Colonic mucosa (tissue), 1 donor: Measurements from ENCODE around the genes MESP1, AP3S2, NGRN and ZNF774.

GRCh38 chr15:89468887-89469758 lies 27.3 kb downstream of the RHCG start:
- PRO-cap = no peak

- PRO-cap = no peak
Observed at GRCh38 chr15:89594160-89594665, 18.9 kb downstream of the TICRR start.

- PRO-cap = no peak
Observed at GRCh38 chr15:89686269-89687150, 4.0 kb downstream of the PEX11A start.

DNA sequence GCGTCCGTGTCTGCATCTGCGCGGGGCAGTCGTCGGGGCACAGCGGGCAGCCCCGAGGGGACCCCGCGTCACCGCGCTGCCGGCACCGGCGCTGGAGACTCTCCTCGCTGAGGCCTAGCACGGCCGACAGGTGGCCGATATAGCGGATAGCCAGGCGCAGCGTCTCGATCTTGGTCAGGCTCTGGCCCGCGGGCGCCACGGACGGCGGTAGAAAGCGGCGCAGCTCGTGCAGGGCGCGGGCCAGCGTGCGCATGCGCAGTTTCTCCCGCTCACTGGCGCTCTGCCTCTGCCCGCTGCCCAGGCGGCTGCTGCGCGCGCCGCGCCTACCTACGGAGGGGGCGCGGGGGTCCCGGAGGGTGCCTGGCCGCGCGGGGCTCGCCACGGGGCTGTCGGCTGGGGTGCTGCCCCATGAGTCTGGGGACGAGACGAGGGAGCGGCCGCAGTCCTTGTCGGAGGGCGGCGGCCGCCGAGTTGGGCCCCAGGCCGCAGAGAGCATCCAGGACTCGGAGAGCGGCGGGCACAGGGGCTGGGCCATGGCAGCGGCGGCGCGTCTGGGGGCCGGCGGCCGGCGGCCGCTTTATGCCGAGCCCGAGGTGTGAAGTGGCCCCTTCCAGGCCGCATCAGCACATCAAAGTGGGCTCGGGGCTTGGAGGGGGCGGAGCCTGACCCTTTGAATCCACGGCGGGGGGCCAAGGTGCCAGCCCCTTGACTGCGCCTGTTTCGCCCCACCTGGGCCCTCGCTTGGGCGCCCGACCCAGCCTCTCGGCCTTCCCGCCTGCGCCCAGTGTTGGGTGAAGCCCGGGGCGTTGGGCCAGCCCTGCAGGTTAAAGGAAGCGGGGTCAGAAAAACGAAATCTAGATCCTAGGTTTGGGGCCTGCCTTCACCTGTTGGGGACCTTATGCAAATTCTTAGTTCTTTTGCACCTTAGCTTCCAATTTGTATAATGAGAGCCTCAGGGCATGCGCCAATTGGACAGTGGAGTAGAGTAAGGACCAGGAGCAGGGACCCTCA lies at the start of gene MESP1:
TSS of gene MESP1 (minus strand) at position 553 of the 1,011 bp plus-strand sequence.
- PRO-cap = bidirectional peak, plus-strand start at position 278 of the sequence, minus-strand start at position 103 of the sequence

GRCh38 chr15:89801096-89801369 lies 13.6 kb downstream of the ANPEP start:
- PRO-cap = no peak

GRCh38 chr15:89857810-89858252 lies 36.0 kb downstream of the AP3S2 start:
- PRO-cap = bidirectional peak, plus-strand start at chr15:89857904, minus-strand start at chr15:89857685

DNA sequence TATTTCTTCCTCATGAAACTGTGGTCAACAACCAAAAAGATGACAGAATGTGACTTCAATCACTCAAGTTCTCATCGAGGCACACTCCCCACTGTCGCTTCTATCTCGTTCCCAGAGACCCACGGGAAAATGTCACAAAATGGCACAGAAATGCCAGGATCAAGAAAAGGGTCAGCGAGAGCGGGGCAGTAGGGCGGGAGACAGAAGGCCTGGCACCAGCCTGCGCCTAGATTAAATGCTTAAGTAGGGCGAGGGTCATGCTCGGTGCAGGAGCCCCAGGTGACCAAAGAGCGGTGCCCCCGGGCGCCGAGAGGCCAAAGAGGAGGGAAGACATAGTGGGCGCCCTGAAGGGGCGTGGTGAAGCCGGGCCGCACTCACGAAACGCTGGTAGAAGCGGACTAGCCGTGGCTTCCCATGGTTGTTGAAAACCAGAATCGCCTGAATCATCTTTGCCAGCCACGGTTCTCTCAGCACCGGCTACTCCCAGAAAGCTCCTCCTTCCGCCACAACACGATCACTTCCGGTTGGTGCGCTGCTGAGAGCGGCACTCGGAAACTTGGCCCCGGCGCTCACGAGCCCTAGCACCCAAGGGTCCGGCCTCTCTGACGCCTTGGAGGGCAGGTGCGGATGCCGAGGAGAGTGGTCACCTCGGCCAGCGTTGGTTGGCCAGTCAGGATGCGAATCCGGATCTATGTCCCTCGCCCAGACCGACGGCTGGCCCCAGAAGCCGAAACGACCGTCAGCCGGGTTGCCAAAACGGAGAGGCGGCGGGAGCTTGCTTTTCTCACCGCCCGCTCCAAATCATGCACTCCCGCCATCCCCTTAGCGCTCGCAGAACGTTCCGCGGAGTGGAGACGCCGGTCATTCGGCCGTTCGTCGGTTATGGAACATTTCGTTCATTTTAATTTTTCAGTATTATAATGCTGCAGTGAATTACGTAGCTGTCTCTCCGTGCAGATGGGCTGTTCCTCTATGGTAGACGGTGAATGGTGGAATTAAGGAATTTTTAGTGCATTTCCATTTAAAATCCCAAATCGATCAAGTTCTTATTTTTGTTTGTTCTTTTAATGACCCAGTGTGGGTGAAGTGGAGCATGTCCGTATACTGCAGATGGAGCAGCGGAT lies at the start of gene AP3S2:
TSS of gene AP3S2 (minus strand) at position 492 of the 1,124 bp plus-strand sequence.
- PRO-cap = bidirectional peak, plus-strand start at position 517 of the sequence, minus-strand start at position 440 of the sequence; bidirectional peak, plus-strand start at position 723 of the sequence, minus-strand start at position 713 of the sequence

DNA sequence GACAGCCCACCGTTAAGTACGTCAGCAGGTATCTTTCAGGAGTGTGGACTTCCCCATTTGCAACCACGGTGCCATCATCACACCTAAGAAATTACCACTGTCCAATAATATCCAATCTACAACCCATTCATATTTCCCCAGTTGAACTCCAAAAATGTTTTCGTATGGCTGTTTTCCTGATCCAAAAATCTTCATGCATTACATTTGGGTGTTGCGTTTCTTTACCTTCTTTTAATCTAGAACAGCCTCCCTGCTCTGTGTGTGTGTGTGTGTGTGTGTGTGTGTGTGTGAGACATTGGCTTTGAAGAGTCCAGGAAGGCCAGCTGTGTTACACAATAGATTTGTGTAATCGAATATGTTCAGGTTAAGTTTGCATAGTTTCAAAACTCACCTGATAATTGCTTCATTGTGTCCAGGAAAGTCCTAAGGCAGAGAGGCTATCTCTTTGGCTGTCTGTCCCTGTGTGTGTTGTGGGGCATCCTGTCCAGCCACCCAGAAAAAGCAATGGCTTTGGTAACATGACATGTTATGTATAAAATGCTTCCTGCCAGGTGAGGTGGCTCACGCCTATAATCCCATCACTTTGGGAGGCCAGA lies 37.4 kb downstream of the ZNF710 start:
- PRO-cap = no peak

GRCh38 chr15:90046764-90047501 lies 45.8 kb downstream of the ZNF710 start:
- PRO-cap = bidirectional peak, plus-strand start at chr15:90047039, minus-strand start at chr15:90046973

- PRO-cap = no peak
Observed at GRCh38 chr15:90093989-90094324, 8.3 kb downstream of the IDH2 start.

DNA sequence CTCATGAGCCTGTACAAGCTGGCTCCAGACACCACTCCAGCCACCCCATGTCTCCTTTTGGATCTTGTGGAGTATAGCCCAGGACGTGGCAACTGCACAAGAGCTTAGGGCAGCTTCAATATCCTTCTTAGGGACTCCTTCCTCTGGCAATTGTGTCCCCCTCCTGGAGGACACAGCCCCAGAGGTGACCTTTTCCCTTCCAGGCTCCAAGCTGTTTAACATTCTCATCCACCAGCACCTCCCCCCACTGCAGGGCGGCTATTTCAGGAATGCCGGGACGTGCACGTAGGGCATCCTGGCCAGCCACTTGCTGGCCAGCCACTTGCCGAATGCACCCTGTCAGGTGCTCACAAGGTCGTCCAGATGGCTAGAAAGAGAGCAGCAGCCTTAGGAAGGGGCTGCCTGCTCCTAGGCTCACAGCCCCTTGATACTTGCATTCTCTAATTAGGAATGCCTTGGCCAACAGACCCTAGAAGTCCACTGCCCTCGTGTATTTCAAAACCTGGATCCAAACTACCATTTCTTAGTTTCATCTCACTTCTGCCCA lies 24.4 kb upstream of the IDH2 start:
- PRO-cap = no peak

DNA sequence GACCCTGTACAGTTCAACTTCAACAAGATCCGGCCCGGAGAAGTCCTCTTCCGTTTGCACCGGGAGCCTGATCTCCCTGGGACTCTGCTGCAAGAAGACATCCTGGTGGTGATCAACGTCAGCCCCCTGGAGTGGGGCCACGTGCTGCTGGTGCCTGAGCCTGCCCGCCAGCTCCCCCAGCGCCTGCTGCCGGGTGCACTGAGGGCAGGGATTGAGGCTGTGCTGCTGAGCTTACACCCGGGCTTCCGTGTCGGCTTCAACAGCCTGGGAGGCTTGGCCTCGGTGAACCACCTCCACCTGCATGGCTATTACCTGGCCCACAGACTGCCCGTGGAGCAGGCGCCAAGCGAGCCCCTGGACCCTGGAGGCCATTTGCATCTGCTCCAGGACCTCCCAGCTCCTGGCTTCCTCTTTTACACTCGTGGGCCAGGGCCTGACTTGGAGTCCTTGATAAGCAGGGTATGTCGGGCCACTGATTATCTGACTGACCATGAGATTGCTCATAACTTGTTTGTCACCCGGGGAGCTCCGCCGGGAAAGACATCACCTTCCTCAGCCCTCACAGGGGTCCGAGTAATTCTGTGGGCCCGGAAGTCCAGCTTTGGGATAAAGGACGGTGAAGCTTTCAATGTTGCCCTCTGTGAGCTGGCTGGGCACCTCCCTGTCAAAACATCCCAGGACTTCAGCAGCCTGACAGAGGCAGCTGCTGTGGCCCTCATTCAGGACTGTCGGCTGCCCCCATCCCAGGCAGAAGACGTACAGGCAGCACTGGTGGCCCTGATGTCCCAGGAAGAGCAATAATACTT lies 7.5 kb downstream of the GDPGP1 start:
- PRO-cap = no peak

GRCh38 chr15:90265446-90266556 lies at the start of gene NGRN:
Gene NGRN, plus strand, starts transcription at chr15:90265672.
- PRO-cap = bidirectional peak, plus-strand start at chr15:90265727, minus-strand start at chr15:90265594; bidirectional peak, plus-strand start at chr15:90266431, minus-strand start at chr15:90266281

DNA sequence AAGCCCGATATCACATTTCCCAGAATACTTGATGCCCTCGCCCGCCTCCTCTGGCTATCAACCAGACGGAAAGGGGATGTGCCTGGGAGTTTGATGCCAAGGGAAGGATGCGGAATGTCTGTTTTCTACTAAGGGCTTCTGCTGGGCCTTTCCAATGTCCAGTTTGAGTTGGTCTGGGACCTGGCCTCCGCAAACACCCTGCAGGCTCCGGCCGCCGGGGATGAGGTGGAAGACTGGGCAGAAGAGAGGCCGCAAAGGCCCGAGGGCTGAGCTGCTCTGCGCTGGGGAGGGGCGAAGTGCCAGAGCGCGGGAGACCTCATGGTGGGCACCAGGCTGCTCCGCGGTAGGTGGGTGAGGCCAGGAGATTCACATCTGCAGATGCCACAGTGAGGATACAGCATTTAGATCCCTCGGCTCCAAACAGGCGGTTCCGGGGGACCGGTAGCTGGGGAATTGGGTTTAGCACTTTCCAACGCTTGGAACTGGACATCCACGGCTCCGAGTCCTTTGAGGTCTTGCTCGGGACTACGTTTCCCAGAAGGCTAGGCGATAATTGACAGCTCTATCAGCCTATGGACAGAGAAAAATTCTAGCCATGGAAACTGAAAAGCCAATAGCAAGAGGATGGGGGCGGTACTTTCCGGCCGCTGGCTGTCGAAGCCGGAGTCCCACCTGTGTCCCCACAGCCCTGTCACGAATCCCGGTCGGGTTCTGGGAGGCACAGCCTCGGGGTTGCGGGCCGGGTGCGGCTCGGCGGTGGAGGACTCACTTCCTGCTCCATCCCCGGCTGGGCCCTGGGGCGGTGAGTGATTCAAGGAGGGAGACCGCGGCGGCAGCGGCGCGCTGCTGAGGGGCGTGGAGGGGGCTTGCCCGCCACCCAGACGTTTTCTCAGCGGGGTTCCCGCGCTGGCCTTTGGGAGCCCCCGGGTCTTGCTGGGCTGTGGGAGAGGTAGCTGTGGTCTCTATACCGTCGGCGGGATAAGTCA lies at the start of gene ZNF774:
TSS of gene ZNF774 (plus strand) at position 675 of the 986 bp plus-strand sequence.
- PRO-cap = bidirectional peak, plus-strand start at position 805 of the sequence, minus-strand start at position 509 of the sequence

- PRO-cap = no peak
Observed at GRCh38 chr15:90361863-90362505, 9.9 kb downstream of the ZNF774 start.

DNA sequence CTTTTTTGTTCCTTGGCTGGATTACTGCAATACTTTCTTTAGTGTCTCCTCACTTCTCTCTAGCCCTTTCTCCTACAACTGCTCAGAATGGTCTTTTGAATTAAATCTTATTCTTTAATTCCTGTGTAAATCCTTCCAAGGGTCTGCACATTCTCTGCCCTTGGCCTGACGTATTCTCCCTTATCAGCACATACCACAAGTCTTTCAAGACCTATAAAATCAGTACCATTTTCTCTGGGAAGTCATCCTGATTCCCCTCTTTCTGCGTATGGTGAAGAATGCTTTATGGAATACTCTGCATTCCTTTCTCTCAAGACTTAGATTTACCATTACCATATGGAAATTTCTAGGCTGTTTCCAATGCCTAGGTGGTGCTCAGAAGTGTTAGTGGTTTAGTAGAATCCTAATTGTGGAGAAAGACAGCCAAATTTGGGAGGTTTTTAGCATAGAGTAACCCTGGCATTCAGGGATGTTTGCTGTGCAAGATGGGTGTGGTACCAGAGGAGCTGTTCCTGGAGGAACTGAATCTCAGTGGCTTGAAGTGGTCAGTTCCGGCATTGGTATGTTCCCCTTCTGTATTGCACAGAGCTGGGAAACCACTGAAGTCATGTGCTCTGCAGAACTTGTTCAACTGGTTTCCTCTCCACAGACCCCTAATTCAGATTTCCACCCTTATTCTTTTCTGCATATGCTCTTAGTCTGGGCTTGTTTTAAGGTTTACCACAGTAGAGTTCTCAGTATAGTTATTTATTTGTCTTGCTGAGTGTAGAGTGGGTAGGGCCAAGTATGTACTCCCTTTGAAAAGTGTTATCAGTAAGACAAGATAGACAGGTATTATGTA lies 24.5 kb downstream of the IQGAP1 start:
- PRO-cap = no peak

GRCh38 chr15:90413835-90414434 lies 25.9 kb downstream of the IQGAP1 start:
- PRO-cap = no peak

- PRO-cap = unidirectional peak, plus-strand start at chr15:90474159
Observed at GRCh38 chr15:90473828-90474473, 55.8 kb upstream of the CRTC3 start.

DNA sequence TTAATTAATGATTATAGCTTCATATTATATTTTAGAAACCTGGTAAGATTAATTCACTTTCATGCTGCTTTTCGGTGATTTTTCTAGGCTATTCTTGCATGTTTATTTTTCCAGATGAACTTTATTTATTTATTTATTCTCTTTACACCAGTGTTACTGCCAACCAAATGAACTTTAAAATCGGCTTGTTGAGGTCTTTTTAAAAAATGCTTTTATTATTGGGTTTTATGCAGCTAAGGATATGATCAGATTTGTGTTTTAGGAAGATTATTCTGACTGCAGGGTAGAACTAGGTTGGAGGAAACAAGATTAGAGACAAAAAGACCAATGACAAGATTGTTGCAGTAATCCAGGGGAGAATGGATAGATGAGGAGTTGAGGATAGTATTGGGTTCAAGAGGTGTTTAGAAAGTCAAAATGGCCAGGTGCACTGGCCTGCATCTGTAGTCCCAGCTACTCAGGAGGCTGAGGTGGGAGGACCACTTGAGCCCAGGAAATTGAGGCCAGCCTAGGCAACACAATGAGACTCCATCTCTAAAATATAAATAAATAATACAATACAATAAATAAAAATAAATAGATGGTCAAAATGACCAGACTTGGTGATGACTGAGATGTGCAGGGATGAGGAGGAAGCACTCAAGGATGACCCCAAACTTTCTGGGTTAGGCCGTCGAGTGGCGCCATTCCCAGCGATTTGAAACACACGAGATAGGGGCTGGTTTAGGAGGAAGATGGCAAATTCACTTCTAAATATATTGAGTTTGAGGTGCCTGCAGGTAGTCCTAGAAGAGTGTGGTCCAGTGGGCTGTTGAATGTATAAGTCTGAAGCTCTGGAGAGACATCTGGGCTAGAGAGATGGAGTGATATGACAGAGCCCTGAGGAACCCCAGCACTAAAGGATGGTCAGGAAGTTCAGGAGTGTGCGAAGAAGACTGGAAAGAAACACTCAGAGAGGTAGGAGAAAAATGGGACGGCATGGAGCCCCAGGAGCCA lies 46.3 kb downstream of the CRTC3 start:
- PRO-cap = no peak

DNA sequence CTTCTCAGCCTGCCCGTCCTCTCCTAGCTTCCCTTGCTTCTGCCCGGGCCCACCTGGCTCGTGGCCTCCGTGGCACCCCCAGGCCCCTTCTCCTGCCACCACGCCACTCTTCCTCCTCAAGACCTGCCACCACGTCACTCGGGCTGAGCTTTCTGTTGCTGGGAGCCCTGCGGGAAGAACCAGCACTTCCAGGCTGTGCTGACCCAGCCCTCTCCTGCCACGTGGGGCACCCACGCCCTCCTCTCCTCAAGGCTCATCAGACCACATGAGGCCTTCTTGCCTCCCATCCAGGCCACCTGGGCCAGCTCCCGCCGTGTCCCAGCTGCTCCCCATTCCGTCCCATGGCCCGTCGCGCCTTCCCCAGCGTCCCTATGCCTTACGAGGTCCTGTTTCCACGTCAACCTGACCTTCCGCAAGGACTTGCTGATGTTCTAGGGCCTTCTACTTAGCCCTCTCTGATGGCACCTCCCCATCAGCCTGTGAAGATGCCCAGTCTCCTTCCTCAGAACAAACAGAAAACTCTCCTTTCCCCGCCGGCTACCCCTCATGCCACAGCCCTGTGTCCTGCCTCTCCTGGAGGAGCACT lies 71.2 kb upstream of the BLM start:
- PRO-cap = bidirectional peak, plus-strand start at position 332 of the sequence, minus-strand start at position 154 of the sequence